HCT116 (cell line): ENCODE measurements around the genes RNF212B, MYH7, JPH4 and CPNE6.

DNA sequence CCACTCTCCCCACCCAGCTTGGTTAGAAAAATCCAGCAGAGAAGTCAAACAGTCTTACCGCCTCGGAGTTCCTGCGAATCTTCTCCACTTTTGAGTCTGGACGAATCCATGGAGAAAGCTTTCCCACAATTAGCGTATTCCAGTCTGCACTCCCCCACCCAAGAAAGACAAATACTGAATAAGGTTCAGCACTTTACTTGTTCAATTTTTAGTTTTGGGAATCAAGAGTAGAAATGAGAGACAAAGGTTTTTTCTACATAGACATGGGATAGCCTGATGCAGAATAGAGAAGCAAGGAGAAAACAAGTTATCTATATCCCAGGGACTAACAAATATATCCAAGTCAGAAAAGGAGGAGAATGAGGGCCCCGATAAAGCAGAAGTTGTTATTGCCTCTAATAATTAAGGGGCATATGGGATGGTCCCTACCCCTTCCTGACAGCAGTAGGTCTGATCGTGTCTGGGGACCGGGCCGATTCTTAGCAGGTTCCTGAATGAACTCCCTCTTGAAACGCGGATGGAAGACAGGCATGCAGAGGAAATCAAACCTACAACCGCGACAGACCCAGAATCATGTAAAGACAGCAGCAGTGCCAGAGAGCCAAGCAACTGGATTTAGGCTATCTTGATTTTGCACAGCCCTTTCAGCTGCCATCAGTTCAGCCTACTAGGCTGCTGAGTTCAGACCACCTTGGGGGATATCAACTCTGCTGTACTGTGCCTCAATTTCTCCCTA, 940 bp downstream of the PRMT5 start:
- RRBS: no CpG with 5 or more reads among the region's 13 CpGs

GRCh38 chr14:23022801-23023477, 11.8 kb downstream of the PSMB5 start:
- RRBS: no CpG with 5 or more reads among the region's 5 CpGs

DNA sequence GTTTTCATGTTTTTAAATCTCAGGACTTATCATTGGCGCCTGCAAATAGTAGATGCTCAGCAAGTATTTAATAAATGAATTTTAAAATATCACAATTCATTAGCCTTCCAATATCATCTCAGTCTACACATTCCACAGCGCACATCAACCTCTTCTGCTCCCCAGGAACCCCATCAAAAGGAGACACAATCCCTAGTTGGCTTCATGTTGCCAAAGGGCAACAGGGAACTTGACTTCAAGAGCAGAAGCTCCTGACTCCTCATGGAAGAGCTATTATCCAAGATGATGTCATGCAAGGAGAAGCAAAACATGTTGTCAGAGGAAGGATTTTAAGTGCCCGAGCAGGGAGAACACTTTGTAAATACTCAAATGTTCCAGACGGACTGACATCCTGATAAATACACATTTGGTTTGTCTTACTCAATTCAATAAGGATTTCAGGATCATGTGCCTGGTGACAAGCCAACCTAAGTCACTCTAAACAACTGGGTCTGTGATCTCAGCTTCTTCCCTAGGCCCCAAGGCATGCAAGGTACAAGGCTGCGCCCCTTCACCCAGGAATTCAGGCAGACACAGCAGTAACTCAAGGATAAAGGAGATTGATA, 26.6 kb upstream of the CEBPE start:
- RRBS: no CpG with 5 or more reads among the region's 5 CpGs

DNA sequence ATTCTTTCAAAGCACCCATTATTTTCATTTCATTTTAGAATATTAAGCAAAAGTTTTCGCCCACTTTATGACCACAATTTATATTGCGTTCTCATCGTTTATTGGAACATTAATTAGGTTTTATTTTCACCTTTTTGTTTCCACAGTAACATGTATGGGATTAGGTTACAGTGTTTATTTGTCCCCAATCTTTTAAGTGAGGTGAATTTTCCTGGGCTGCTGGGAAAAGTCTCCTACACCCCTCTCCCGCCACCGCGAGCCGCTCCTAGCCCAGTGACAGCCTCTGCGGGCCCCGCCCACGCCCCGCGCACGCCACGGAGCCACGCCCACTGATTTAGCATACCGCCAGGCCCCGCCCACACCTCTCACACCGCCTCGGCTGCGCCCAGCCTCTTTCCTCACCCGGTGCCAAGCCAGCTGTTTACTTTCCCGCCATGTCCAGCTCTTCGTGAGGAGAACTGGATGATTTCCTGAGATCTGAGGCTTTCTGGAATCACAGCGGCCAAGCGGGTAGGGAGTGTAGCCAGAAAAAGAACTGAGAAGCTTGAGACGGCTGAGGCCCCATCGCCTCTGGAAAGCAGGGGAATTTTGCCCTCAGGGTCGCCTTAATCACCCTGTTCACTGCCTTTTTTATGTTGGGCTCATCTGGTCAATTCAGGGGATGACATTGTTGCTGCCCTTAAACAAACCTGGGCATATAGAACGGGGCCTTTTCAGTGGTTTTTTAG, at the start of gene RNF212B:
Gene RNF212B (plus strand): TSS at position 391 of the 728 bp plus-strand sequence.
- RRBS: no CpG with 5 or more reads among the region's 29 CpGs

DNA sequence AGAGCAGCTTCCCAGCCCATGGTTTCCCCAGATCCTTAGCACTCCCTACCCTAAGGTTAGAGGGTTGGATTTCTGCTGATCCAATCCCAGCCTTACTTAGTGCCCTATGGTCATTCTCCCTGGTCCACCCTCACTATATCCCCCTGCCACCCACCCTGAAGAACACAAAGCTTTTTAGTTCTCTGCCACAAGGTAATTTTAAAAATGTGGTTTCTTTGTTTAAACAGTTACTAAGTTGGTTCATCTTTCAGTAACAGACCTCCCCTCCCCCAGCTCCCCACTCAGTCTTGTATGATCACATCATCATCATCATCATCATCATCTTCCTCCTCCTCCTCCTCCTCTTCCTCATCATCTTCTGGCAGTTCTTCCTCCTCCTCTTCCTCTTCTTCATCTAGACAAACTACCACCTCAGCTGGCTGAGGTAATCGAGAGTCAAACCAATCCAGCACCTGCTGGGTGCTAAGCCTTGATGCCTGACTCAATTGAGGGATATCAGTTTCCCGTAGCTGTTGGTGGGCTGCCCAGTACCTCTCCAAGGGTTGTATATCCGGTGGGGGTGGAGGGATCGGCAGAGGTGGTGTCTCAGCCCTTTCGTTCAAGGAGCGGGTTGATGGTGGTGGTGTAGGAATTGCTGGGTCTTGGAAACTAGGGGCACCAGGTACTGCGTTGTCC, 10.5 kb downstream of the HOMEZ start:
- RRBS: no CpG with 5 or more reads among the region's 7 CpGs

DNA sequence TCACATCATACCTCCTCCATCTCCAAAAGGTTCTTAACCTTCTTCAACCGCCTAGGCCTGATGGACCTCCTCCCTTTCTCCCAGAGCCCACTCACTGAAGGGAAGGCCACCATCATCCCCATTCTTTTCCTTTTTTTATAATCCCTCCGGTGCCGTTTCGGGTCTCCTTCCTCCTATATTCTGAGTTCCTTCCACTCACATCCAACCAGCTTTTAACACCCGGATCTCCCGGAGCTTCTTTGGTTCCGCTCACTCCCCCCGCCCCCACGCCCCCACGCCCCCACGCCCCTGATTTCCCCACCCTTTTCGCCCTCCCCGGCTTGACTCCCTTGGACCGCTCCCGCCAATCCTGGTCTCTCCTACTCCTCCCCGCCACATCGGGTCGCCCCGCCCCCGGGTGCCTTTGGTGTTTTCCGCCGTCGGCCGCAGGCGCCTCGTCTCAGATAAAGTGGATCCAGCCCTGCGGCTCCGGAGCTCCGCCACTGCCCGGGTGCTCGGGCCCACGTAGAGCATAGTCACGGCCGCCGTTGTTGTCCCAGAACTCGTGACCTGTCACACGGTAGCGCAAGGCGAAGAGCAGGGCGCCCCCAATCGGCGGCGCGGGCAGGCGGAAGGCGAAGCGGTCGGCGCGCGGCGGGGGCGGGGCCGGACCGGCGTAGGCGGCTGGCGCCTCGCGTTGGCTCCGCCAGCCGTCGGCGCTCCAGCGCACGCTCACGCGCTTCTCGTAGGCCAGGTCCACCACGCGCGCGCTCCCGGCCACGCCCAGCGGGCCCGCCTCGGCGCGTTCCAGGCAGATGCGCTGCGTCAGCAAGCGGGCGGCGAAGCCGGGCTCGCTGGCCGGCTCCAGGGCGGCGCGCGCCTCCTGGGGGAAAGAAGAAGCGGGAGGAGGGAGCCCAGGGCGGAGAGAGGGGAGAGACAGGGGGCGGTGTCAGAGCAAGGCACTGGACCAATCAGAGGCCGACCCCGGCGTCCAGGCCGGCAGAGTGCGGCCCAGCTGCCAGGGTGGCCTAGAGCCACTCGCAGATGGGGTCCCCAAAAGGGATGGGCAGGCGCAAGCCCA, 1.3 kb downstream of the PPP1R3E start:
- RRBS: 2% methylated on average over 35 of the region's 102 CpGs

- RRBS: no CpG with 5 or more reads among the region's 8 CpGs
These were observed 1.8 kb downstream of the PABPN1 start for GRCh38 chr14:23322829-23323722.

- RRBS: no CpG with 5 or more reads among the region's 21 CpGs
These were observed 1.5 kb downstream of the CMTM5 start for GRCh38 chr14:23378141-23379043.

- RRBS: no CpG with 5 or more reads among the region's 13 CpGs
These were observed 11.6 kb downstream of the CMTM5 start for GRCh38 chr14:23388477-23388812.

DNA sequence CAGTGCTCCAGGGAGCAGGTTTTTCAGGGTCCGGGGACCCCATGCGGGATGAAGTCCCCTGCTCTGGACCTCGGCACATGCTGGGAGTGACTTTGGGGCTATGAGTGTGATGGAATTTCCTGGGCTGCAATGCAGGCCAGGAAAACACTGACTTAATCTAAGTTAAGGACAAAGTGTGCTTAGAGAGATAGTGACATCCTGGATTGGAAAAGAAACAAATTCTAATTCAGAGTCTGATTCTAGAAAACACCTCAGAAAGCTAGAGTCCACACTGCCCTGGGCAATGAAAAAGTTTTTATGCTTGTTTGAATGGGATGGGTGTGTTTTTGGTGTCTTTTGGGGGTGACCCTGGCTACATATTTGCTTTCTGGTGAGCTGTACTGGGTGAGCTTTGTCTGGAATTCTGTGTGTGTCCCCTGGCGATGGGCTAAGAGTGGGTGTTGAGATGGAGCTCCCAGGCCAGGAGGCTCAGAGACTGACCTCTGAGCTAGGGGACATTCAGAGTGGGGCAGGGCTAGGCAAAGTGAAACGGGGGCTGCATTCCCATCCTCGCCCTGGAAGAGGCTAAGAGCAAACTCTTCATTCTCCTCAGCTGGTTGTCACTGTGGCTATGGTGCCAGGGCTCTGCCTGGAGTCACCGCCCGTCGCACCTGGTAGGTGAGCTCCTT, 6.4 kb upstream of the MYH6 start:
- RRBS: no CpG with 5 or more reads among the region's 9 CpGs

- RRBS: no CpG with 5 or more reads among the region's 12 CpGs
These were observed at the start of gene MYH7 for GRCh38 chr14:23435434-23436378. Gene MYH7 (minus strand): TSS chr14:23435660.

- RRBS: 30% methylated on average over 3 of the region's 41 CpGs
These were observed at the start of gene JPH4 for GRCh38 chr14:23577812-23579262. Gene JPH4 (minus strand): TSS chr14:23578790.

- RRBS: no CpG with 5 or more reads among the region's 18 CpGs
These were observed 1.5 kb downstream of the DHRS4L2 start for GRCh38 chr14:23990073-23990747.

DNA sequence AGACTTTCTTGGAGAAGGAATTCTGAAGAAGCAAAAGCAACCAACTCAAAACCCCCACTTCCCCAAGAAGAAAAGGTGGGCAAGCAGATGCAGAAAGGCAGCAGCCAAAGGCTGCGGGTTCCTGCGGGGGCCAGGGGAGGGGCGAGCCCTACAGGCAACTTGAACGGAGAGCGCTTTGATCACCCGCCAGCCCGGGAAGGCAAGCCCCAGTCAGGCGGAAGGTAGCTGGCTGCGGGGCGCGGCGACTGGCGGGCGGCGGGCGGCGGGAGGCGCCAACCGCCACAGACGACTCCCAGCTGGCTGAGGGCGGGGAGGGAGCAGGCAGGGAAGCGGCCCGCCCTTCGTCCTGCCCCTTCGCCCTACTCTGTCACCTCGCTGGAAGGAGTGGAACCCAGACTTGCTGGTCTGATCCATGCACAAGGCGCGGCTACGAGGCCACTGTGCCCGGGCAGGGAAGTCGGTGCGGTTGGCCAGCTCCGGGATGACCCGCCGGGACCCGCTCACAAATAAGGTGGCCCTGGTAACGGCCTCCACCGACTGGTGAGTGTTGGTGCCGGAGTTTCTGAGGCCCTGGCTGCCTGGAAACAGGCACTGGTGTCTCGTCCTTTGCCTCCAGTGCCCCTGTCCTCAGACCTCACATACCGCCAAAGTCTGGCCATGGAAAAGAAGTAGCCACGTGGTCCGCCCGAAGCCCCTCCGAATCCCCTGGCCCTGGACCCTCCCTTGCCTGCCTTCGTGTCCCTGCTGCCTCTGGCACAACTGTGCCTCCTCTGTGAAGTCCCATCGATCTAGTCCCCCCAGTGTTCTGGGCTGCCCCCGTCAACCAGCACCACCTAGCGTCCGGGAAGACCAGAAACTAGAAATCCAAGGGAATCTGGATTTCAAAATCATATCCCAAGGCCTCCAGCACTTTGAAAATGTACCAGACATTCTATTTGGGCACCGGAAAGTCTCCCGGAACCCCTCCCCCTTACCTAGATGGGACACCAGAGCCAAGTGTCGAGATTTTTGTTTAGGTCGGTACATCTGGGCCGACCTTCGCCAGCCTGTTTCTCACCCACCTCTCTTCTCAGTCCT, 15.4 kb upstream of the CARMIL3 start:
- RRBS: 0% methylated on average over 1 of the region's 56 CpGs

GRCh38 chr14:24052279-24052931, 596 bp downstream of the CARMIL3 start:
- RRBS: 2% methylated on average over 8 of the region's 39 CpGs

GRCh38 chr14:24064101-24064404, 7.3 kb upstream of the CPNE6 start:
- RRBS: no CpG with 5 or more reads among the region's 4 CpGs

DNA sequence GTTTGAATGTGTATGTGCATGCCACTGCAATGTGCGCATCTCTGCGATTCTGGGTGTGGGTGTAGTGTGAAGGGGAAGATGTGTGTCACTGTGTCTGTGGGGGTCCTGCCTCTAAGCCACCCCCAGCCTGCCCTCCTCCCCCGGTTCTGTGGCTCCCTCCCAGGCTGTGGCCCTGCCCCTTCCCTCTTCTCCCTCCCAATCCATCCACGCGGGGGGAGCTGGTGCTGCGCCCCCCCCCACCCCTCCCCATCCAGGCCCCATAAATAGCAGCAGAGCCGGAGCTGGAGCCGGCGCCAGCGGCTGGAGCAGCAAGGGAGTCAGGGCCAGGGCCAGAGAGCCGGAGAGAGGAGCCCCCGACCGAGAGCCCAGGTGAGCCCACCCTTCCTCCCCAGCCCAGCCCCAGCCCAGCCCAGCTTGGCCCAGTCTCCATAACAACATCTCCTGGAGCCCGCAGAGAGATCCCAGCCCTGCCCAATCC, at the start of gene CPNE6:
Gene CPNE6 (plus strand): TSS at position 290 of the 478 bp plus-strand sequence.
- RRBS: 76% methylated on average over 3 of the region's 14 CpGs

GRCh38 chr14:24074501-24075336, 3.4 kb downstream of the CPNE6 start:
- RRBS: no CpG with 5 or more reads among the region's 11 CpGs

DNA sequence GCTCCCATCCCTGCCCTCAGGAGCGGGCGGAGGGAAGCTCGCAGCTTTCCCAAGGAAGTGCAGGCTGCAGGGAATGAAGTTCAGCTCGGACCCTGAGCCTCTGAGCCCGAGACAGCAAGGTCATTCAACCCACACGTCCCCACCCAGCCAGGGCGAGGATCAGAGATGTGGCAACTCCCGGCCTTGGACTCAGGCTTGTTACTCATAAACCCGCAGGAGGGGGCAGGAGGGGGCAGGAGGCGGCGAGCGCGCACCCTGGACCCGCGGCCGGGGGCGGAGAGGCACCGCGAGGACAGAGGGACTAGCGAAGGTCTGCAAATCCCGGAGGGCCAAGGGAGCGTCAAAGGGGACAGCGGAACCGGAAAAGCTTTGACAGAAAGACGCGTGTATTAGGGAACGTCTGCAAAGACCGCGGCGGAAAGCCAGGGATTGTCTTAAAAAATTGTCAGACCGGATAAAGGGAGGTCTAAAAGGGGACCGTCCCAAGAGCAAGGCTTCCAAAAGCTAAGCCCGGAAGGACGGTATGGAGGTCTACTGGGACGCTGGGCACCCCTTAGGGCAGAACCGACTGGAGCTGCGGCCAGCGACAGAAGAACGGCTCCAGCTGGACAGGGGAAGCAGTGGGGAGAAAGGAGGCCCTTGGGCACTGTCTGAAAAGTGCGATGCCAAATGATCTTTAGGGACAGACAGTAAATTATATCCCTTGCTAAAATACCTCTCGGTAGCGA, 593 bp upstream of the DCAF11 start:
- RRBS: 2% methylated on average over 12 of the region's 42 CpGs

GRCh38 chr14:24115097-24115897, 548 bp upstream of the NRL start:
- RRBS: no CpG with 5 or more reads among the region's 30 CpGs